Gastroesophageal sphincter (tissue), 4 donors: Measurements from ENCODE around the genes PITPNM3 and PHF23.

DNA sequence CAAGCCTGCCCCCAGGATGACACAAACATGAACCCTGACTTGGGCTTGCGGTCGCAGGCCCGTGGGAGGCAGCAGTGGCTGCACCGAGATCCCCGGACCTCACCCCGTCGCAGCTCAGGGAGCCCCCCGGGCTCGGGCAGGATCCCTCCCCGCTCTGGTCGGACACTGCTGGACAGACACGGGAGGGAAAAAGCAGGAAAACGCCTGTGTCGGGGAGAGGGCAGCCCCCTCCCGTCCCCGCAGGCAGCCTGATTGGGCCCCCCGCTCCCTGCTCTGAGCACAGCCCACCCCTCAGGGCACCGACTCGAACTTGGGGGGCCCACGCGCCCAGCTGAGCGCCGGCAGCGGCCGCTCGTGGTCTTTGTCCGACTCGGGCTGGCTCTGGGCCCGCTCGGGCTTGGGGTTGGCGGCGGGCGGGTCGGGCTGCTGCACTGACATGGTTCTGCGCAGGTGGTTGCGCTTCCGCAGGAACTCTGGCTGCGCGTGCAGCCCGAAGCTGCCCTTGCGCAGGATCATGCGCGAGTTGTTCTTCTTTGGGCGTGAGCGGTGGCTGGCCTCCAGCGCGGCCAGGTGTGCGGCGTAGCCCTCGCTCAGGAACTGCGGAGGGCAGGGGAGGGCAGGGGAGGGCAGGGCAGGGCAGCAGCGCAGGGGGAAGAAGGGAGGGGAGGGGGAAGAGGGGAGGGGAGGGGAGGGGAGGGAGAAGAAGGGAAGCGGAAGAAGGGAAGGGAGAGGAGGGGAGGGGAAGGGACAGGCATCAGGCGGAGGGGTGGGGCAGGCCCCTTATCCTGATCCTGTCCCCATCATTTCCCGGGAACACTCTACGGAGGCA, 11.0 kb downstream of the PIMREG start:
- PRO-cap = no peak
- RAMPAGE, long total RNA, 4 experiments = no peak in any of the 4 experiments

GRCh38 chr17:6556044-6557022, at the start of gene PITPNM3:
Gene PITPNM3 (minus strand): TSS chr17:6556555.
- PRO-cap = bidirectional peak, plus-strand start at chr17:6556683, minus-strand start at chr17:6556555
- RAMPAGE, long total RNA, 4 experiments = no peak in any of the 4 experiments

- PRO-cap = no peak
- RAMPAGE, long total RNA, 4 experiments = no peak in any of the 4 experiments
These were observed 24.1 kb downstream of the SLC13A5 start for GRCh38 chr17:6689027-6689602.

DNA sequence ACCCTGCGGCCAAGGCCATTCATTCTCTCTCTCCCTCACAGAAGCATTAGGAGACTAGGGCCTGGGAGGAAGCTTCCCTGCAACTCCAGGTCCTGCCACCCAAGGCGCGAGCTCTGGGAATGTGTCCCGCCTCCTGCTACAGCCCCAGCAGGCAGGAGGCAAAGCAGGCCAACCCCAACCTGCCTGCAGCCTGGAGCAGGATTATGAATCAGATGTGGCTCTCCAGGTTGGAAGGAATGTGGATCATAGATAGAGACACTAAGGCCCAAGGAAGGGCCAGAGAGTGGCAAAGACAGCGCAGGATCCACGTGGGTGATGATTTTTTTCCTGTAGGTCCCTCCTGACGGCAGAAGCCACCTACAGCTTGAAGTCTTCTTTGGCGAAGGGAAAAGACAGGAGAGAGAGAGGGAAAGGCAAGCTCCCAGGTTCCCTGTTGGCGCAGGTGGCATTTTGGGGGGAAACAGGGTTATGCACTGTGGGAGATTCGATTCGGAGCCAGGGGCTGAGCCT, 694 bp downstream of the SLC13A5 start:
- PRO-cap = no peak
- RAMPAGE, long total RNA, 4 experiments = no peak in any of the 4 experiments

GRCh38 chr17:6720653-6721295, 7.6 kb upstream of the SLC13A5 start:
- PRO-cap = no peak
- RAMPAGE, long total RNA, 4 experiments = no peak in any of the 4 experiments

DNA sequence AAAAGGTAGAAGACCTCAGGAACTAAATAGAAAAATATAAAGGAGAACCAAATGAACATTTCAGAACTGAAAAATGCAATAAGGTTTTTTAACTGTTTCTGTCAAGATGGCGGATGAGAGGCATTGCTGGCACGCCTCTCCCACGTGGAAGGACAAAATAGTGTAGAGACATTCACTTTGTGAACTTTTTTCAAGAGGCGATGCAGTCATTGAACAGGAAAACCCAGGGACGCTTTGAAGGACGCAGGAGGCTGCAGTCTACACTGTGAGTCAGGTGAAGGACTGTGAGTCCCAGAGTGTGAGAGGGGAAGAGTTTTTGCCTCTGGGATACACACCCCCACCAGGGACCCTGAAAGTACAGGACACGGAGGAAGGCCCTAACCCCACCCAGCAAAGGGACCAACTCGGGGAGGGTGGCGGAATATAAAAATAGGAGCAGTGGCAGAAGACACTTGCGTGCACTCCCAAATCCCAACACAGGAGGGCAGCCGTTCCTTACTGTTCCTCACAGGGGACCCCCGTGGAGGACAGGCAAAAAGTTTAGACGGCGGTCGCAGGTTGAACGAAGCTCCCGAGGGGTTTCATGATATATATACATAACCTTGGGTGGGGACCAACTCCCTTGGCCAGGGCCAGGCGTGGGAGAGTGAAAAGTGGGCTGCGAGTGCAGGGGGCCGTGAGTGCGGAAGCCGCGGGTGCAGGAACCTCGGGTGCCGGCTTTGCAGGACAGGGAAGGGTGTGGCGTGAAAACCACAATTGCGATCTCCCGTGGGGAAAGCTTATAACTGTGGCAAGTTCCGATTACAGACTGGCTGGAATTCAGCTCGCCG, 82.1 kb upstream of the ALOX12 start:
- PRO-cap = no peak
- RAMPAGE, long total RNA, 4 experiments = no peak in any of the 4 experiments

- PRO-cap = no peak
- RAMPAGE, long total RNA, 4 experiments = no peak in any of the 4 experiments
These were observed 2.2 kb upstream of the SLC16A11 start for GRCh38 chr17:7045890-7046652.

DNA sequence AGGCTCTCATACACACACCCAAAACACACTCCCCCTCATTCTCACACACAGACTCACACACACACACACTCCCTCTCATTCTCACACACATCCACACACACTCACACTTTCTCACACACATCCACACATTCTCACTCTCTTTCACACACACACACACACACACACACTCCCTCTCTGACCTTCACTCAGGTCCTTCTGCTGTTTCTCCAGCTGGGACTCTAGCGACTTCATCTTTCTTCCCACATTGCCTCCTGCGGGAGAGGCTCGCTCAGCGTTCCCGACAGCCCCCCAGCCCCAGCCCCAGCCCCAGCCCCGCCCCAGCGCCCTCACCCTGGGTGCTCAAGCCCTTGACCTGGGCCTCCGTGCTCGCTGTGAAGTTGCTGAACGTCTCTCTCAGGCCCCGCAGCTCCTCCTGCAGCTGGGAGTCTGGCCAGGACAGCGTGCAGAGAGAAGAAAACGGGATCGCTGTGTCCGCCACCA, 2.5 kb downstream of the ASGR1 start:
- PRO-cap = no peak
- RAMPAGE, long total RNA, 4 experiments = no peak in any of the 4 experiments

DNA sequence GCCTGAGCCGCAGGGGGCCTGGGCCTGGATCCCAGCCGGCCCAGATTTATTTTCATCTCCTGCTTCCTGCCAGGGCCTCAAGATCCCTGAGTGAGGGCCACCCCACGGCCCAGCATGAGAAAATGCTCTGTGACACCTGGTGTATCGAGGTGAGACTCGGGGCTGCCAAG, 4.9 kb downstream of the ACADVL start:
- PRO-cap = no peak
- RAMPAGE, long total RNA, 4 experiments = no peak in any of the 4 experiments

DNA sequence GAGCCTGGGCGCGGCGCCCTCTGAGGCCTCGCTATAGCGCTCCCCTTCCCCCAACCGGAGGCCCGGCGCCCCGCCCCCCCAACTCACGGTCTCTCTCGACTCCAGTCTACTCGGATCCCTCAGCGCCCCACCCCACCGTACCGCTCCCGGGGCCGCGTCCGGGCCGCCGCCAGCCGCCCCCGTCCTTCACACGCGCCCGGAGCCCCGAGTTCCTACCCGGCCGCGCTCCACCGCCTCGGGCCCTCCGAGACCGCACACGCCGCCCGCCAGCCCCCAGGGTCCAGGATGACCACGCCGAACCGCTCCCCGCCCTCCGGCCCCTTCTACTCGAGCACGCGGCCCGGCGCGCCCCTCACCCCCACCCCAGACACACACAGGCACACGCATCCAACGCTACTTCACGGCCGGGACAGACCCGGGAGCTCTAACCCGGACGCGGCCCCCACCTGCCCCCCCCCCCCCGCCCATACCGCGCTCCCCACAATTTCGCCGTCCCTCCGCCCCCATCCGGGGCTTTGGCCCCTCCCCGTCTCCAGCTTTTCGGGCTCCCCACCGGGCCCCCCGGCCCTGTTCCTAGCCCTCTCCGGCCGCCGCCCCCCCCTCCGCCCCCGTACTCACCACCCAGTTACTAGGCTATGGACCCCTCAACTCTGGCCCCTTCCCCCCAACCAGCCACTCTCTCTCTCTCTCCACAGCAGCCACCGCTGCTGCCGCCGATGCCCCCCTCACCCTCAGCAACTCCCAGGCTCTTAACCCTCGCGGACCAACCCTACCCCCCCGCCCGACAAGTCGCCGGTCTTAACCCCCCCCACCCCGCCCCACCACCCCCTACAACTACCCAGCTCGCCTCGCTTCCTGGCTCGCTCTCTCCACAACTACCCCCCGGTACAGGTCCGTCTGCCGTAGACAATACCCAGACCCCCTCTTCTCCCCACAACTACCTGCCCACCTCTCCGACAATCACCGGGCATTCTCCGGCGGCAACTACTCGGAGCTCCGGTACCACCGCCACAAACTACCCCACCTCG, 1.1 kb downstream of the PHF23 start:
- PRO-cap = bidirectional peak, plus-strand start at position 104 of the sequence, minus-strand start outside the sequence; bidirectional peak, plus-strand start at position 859 of the sequence, minus-strand start at position 733 of the sequence
- RAMPAGE, long total RNA, 4 experiments = start-site peak on the minus strand in 4 of 4 experiments, centred at positions 438 to 755 of the sequence, 7 to 25 reads per replicate

- PRO-cap = no peak
- RAMPAGE, long total RNA, 4 experiments = no peak in any of the 4 experiments
These were observed 464 bp downstream of the PHF23 start for GRCh38 chr17:7238865-7239120.

- PRO-cap = unidirectional peak, minus-strand start at chr17:7239439
- RAMPAGE, long total RNA, 4 experiments = start-site peak on the minus strand in 4 of 4 experiments, at chr17:7239432-7239480 at its widest, 16 to 102 reads per replicate
These were observed at the start of gene PHF23 for GRCh38 chr17:7239121-7240040. Gene PHF23 (minus strand): TSS chr17:7239457.

DNA sequence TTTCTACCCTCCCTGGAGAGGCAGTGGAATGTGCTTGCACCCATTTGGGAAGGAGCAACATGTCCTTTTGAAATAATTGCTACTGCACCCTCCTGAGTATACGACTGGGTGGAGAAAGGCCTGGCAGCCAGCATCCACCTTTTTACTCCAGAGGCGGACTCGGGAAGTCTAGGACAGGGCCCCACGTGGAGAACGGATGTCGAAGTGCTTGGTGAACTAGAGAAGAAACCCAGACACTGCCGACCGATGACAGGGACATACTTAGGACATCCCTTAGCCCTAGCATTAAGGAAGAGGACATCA, 3.8 kb downstream of the YBX2 start:
- PRO-cap = unidirectional peak, plus-strand start at position 148 of the sequence
- RAMPAGE, long total RNA, 4 experiments = no peak in any of the 4 experiments

GRCh38 chr17:7313717-7314288, 1.4 kb downstream of the GPS2 start:
- PRO-cap = no peak
- RAMPAGE, long total RNA, 4 experiments = no peak in any of the 4 experiments

- PRO-cap = no peak
- RAMPAGE, long total RNA, 4 experiments = no peak in any of the 4 experiments
These were observed 718 bp upstream of the GPS2 start for GRCh38 chr17:7315757-7316399.

DNA sequence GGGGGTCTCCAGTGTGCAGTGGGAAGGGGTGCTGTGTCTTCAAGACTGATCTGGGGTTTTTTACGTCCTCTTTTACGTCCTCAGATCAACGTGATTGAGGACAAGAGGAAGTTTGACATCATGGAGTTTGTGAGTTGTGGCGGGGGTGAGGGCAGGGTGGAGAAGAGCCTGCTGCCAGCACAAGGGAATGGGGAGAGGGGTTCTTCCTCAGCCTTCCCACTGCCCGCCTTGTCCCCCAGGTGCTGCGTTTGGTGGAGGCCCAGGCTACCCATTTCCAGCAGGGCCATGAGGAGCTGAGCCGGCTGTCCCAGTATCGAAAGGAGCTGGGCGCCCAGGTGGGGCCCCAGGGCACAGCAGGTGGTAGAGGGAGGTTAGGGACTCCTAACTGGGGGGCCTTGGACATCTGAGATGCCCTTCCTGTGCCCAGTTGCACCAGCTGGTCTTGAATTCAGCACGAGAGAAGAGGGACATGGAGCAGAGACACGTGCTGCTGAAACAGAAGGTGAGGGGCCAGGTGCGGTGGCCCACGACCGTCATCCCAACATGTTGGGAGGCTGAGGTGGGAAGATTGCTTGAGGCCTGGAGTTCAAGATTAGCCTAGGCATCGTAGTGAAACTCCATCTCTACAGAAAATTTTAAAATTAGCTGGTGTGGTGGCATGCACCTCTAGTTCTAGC, 7.4 kb downstream of the ACAP1 start:
- PRO-cap = no peak
- RAMPAGE, long total RNA, 4 experiments = no peak in any of the 4 experiments

DNA sequence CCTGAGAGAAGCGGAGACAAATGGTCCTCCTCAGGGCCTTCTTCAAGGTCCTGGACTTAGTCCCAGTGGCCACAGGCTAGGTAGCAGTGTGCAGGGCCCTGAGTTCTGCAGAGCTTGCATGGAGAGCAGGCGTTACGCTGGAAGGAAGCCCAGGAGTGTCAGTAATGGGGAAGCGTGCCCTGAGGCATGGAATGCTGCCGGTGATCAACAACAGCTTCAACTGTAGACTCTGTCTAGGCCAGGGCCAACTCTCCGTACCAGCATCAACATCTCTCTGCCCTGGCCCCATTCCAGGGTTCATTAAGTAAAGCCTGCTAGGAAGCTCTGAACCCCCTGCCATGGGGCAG, 591 bp upstream of the TNK1 start:
- PRO-cap = no peak
- RAMPAGE, long total RNA, 4 experiments = no peak in any of the 4 experiments

DNA sequence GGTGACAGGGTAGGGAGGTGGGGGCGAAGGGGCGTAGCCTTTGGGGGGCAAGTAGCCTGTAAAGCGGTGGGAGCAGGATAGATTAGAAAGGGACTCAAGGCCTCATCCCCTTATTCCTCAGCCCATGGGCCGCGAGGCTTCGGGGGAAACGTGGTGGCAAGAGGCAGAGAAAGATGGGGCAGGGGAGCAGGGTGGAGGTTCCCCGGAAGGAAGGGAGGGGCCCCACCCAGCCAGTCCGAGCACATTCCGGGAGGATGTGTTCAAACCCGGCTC, 608 bp downstream of the PLSCR3 start:
- PRO-cap = no peak
- RAMPAGE, long total RNA, 4 experiments = no peak in any of the 4 experiments

DNA sequence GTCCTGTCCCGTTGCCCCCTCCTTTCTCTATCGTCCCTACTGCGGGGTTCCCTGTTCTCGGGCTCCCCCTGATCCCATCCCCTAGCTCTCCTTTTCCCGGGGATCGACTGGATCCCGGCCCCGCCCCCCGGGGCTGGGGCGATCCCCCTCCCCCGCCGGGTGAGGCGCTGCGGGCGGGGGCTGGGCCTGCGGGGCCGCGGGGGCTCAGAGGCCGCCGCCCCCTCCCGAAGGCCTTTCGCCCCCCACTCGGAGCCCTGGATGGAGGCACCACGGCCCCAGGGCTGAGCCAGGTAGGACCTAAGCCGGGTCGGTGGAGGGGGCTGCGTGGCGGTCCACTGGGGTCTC, 1.4 kb upstream of the TMEM256 start:
- PRO-cap = no peak
- RAMPAGE, long total RNA, 4 experiments = no peak in any of the 4 experiments

DNA sequence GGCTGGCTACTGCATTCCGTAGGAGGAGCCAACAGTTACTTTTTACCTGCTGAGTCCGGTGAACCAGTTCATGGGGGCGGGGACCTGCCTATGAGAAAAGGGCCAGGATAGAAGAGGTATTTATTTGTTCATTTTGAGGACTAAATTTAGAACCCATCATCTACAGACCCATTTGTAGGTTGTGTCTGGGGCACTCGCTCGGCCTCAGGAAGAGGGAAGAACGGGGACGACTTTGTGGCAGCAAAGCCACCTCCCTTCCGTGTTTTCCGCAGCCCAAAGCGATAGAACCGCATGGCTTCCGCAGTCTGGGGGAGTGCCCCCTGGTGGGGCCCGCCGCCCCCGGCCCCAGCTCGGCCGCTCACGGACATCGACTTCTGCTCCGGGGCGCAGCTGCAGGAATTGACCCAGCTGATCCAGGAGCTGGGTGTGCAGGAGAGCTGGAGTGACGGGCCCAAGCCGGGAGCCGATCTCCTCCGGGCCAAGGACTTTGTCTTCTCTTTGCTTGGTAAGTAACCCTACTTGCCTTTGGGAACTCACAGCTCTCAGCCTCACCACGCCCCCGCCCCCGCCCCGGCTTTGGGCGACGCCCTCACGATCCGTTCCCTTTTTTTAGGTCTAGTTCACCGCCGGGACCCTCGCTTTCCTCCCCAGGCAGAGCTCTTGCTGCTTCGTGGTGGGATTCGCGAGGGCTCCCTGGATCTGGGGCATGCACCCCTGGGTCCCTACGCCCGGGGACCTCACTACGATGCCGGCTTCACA, 525 bp downstream of the TMEM102 start:
- PRO-cap = no peak
- RAMPAGE, long total RNA, 4 experiments = no peak in any of the 4 experiments